Mammary epithelial cell (primary cell): Measurements from ENCODE around the genes SPTLC3 and SEL1L2.

- CAGE, long polyA plus RNA, result no peak
- RRBS, result no CpG with 5 or more reads among the region's 6 CpGs
Observed at GRCh38 chr20:10505332-10505799, 70.3 kb downstream of the SLX4IP start.

DNA sequence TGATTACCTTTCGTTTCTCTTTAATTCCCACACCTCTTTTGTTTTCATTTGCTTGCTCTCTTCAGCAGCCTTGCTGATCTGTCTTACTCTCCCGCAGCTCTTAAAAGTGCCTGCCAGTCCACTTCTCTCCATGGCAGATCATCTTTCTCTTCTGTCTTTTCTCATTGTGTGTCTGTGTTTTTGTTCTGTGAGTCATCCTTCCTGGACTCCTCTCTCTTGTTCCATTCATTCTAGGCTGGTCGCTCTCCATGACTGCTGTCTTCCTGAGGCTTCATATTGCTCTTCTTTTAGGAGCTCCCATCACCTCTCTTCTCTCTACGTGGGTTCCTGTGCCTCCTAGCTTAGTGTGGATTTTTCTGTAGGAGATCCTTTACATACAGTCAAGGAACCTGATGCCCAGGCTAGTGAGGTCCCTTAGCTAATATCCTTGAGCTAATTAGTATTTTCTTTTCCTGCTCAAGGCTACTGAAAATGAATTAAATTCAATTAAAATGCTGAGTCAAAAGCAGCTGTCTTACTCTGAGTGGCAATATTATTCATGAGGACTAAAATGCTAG, 86.1 kb downstream of the SLX4IP start:
- CAGE, long polyA plus RNA, result no peak
- RRBS, result no CpG with 5 or more reads among the region's 4 CpGs

- CAGE, long polyA plus RNA, result no peak
- RRBS, result no CpG with 5 or more reads among the region's 8 CpGs
Observed at GRCh38 chr20:10624214-10625161, 49.3 kb downstream of the JAG1 start.

DNA sequence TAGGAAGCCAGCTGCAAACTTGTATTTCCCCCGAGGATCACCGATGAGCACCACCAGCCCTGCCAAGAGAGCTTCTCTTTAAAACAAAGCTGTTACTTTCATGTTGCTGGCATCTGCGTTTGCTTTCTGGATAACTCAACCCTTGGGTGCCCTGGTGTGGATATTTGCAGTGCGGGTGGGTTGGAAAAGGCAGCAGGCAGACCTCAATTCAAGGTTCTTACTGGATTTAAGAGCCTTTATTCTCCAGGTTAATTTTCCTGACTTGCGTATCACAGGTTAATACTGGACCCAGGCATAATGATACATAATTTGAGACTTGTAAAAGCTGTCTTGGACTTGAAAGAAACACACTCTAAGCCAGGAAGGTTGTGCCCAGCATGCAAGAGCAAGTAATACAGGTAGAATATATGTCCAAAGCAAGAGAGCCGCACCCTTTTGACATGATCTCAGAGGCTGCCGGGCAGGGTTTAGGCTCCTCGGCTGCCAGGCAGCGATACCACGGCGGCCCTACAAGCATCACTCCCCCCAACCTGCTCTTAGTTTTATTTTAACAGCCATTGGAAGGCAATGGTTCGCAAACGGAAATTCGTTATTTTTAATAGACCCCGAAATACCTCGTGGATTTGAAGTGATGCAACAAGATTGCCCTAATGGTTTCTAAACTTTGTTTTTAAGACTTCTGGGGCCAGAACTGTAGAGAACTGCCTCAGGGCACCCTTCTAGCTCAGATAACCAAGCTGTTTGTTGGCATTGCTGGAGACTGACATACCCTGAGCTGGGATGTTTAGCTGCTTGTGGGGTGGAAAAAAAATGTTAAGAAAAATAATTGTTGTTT, 39.2 kb downstream of the JAG1 start:
- CAGE, long polyA plus RNA, result no peak
- RRBS, result no CpG with 5 or more reads among the region's 16 CpGs

DNA sequence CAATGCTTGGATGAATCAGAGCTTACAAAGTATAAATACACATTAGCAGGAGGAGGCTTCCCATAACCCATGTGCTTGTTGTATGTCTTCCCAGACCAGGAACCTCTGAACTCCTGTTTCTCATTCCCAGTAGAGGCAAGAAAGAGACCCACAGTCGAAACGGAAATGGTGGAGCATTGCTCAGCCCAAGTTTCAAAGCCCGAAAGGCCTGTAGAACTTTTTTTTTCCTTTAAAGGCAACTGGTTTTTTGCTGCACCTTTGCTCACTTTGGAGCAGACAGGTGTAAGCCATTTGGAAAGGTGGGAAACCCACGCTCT, 38.6 kb downstream of the JAG1 start:
- CAGE, long polyA plus RNA, result no peak
- RRBS, result no CpG with 5 or more reads among the region's 4 CpGs

DNA sequence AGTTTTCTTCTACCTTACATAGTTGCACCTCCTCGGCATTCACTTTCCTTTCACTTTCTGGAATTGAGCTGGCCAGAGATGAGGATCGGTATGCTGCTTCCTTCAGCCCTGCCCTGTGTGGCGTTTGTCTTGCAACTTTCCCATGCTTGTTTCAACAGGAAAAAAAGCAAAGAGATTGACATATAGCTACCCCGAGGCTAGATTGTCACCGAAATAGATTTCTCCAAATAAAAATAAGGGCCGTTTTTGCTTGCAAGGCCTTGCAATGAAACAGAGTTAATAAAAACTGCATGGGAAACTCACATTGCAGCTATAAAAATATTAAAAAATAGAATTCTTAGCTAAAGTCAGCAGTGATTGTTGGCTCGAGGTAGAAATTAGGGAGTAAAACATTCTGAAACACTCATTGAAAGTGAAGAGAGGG, 65.9 kb upstream of the JAG1 start:
- CAGE, long polyA plus RNA, result no peak
- RRBS, result no CpG with 5 or more reads among the region's 7 CpGs

DNA sequence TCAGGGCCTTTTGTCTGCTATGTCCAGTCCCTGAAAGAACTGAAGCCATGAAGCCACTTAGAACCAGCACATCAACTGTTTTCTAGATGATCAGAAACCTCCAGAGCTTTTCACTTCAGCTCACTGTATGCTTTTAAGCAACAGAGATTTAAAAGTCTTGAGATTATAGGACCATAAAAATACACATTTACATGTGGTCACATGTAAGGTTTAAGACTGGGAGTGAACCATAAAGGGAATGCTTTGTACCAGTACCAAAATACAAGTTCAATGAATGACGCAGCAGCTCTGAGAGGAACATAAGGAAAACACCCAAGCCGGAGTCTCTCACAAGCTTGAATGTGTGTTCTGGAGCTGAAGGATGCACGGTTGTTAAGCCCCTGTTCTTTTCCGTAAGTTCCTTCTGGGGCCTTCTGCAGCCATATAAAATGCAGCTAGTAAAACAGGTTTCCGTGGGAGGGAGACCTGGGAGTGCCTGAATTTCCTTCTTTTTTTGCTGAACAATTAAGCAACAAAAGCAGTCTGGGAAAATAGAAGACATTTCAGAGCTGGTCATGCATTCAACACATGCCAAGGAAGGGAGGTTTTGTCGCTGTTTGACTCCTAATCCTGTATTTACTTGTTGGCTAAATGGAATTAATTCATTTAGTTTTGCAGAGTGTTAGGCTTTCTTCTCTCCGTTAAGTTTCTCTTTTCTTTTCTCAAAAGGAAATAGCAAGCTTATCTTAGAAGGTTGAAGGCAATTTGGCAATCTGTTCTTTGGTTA, 73.2 kb upstream of the JAG1 start:
- CAGE, long polyA plus RNA, result no peak
- RRBS, result no CpG with 5 or more reads among the region's 7 CpGs

DNA sequence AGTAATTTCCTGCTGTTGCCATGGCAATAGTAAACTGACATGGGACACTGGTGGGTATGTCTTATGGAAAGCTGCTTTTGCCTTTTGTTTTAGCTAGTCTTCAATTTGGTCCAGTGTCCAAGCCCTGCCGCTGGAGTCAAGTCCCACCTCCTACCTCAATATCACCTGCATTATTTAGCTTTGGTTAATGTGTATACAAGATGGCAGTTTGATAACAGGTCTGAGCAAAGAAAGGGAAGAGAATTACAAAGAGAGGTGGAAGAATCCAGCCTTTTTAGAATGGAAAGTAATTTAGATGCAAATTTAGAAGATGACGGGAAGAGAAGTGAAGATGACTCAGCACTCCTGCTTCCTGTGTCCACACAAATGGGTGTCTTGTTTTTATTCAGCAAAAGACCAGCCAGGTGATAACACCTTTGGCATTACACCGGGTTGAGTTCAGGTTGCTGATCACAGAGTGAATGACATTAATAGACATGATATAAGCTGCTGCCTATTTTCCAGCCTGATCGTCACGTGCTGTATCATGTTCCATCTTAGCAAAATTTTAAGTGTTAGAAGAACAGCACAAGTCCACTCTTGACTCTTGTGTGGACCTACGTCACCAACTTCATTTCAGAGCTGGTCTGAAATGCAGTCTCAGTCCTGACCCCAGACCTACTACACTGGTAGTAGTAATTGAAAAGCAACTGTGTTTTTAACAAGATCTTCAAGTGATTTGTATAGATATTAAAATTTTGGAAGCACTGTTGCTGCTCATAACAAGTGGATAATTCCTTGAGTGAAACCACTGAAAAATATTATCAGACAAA, 110.5 kb upstream of the JAG1 start:
- CAGE, long polyA plus RNA, result no peak
- RRBS, result no CpG with 5 or more reads among the region's 6 CpGs

DNA sequence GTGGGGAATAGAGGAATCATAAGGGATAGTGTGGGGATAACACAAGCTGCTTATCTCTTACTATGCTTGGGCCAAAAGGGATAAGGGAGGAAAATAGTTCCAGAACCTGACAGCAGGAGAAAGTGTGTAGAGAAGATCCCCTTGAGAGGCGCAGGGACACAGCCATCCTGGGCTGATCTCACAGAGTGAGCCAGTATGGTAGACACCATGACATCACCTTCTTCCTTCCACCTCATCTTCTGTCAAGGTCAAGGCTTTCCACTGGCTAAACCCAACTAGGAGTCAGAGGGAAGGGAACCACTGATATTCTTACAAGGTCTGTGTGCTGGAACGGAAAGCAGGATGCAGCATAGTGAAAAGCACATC, 423.7 kb upstream of the JAG1 start:
- CAGE, long polyA plus RNA, result no peak
- RRBS, result no CpG with 5 or more reads among the region's 2 CpGs

GRCh38 chr20:11890259-11891129, 27.2 kb upstream of the BTBD3 start:
- CAGE, long polyA plus RNA, result no peak
- RRBS, result 1% methylated on average over 24 of the region's 77 CpGs

GRCh38 chr20:12165924-12166657, 248.4 kb downstream of the BTBD3 start:
- CAGE, long polyA plus RNA, result no peak
- RRBS, result no CpG with 5 or more reads among the region's 5 CpGs

DNA sequence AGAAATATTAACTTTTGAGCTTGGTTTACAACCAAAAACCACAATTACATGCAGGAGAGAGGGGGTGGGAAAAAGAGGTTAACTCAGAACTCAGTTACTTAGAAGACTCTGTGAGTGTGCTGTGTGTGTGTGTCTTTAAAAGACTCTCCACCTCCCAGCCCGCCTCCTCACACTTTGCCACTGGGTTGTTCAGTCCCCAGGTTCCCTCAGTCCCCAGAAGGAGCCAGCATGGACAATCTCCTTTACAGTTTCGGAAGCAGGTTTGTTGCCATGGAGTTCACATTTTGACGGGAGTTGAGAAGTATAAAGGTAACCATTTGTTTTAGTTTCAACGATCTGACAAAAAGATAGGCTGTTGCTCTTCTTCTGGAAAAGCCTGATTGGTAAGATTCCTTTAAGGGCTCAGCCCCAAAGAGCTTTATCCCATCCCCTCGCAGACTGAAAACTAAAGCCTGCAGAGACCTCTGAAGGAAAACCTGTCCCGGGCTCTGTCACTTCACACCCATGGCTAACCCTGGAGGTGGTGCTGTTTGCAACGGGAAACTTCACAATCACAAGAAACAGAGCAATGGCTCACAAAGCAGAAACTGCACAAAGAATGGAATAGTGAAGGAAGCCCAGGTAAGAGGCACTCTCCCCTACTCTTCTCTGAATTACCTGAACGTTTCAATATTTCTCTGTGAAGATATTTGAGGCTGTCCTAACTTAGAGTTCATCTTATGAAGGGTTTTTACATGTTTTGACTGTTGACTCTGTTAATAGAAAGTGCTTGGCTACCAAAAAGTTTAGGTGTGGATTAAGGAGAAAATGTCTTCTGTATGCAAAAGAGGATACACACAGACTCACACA, at the start of gene SPTLC3:
Gene SPTLC3 (plus strand): TSS at position 209 of the 849 bp plus-strand sequence.
- CAGE, long polyA plus RNA, result no peak
- RRBS, result no CpG with 5 or more reads among the region's 8 CpGs

DNA sequence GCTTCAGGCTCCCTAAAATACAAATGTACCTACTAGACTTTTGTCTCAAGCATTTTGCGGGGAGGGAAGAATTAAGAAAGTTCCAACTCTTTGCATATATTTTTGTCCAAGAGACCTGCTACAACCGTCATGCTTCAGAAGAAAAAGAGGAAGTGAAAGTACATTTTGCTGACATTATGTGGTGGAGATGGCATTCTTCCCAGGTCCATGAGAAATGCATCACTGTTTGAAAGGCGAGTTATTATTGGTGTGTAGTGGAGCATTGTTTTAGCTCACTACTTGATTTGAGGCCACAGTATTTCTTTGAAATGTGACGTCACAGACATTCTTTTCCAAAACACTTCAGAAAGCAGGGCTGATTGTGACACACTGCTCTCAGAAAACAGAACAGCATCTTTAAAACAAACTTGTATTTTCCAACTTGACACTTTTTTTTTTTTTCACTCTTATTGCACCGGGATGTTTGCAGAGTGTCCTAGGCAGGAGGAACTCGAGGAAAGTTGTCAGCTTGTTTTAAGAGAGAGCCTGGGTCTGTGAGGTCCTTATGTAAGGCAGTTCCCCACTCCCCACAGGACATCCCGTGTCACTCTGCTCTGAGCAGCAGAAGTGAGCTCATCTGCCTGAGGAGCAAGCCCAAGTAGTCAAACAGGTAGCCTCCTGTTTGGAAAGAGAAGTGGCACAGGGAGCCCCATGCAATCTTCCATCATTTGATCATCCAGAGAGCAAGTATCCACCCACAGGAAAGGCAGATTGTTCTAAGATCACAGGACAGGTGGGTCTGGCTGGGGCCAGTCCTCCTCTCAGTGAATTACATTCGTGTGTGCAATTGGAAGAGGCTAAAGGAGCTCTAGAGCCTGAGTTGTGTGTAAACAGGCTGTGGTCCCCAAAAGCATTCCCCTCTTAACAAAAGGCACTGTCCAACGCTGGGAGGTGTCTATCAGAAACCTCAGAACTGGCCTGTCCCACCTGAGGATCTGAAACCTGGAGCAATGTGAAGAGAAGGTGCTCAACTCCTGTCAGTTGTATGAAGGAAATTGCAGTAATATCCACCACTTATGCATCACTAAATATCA, 1.2 kb downstream of the SPTLC3 start:
- CAGE, long polyA plus RNA, result no peak
- RRBS, result no CpG with 5 or more reads among the region's 9 CpGs

- CAGE, long polyA plus RNA, result no peak
- RRBS, result no CpG with 5 or more reads among the region's 6 CpGs
Observed at GRCh38 chr20:13460781-13461640, 177.7 kb downstream of the TASP1 start.

DNA sequence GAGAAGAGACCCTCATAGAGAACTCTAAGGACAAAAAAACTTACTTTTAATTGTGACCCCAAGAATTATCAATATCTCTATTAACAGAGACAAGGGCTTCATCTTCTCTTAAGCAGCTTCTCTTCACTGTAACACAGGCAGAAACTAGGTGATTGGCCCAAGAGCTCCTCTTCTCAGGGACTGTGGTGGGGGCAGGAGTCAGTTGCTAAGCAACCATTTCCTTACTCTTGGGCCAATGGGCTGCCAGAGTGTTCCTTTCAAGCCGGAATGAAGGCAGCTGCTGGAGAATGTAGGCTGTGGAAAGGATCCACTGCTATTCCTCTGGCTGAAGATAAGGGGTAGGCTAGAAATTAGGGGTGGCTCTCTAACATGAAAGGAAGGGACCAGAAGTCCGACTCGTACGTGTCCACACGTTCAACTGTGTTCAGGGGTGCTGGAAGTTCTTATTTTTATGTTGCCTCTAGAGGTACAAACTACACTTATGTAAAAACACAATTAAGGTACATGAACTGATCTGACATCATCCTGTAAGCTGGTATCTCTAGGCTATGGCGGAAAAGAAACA, at the start of gene SEL1L2:
Gene SEL1L2 (minus strand): TSS at position 182 of the 565 bp plus-strand sequence.
- CAGE, long polyA plus RNA, result no peak
- RRBS, result no CpG with 5 or more reads among the region's 6 CpGs

- CAGE, long polyA plus RNA, result no peak
- RRBS, result no CpG with 5 or more reads among the region's 1 CpG
Observed at GRCh38 chr20:14286809-14287062, 50.7 kb downstream of the FLRT3 start.

- CAGE, long polyA plus RNA, result no peak
- RRBS, result no CpG with 5 or more reads among the region's 11 CpGs
Observed at GRCh38 chr20:16392372-16393084, 180.7 kb downstream of the KIF16B start.

GRCh38 chr20:16451917-16452507, 121.2 kb downstream of the KIF16B start:
- CAGE, long polyA plus RNA, result no peak
- RRBS, result no CpG with 5 or more reads among the region's 1 CpG

DNA sequence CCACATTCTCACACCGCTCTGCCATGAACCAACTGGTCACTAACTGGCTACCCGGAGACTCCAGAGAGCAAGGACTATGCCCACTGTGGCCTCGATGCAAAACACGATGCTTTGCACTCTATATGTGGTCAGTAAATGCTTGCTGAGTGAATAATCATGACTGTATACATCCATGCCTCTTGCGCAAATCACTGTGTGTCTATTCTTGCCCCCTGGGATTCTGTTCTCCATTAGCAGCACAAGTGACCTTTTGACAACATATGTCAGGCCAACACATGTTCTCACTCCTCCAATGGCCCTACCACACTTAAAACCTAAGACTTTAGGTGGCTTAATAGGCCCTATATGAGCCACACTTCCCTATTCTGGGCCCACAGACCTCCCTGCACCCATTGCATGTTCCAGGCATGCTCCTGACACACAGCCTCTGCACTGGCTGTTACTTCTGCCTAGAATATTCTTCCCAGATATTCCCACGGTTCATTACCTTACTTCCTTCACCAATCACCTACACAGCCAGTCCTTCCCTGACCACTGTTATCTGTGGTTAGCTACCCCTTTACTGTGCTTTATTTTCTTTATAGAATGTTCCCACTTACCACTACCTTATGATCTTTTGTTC, 16.8 kb downstream of the KIF16B start:
- CAGE, long polyA plus RNA, result no peak
- RRBS, result no CpG with 5 or more reads among the region's 6 CpGs

DNA sequence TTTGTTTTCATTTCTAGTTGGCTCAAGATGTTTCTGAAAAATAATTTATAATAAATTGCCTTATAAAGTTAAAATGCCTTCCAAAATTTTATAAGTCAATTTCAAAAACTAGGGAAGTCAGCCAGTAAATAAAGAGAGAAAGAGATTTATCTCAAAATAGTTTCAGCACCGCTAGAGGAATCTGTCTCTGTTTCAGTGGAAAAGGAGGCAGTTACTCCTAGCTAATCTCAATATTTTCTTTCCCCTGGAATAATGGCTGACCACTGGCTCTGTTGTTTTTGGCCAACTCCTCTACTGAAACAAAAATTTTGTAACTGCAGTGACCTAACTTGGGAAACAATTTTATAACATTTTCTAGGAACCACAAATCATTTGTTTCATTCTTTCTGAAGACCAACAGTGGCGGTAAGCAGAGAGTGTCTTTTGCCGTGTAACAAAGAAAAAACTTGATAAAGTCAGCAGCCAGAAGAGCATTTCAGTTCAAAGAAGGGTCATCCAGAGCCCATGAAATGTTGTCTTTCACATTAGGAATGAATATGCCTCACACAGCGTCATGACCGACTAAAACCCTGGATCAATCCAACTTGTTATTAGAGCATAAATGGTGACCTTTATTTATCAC, 11.8 kb upstream of the BFSP1 start:
- CAGE, long polyA plus RNA, result no peak
- RRBS, result no CpG with 5 or more reads among the region's 5 CpGs